Testis (tissue), 5 donors: ENCODE data around the gene VPS33B.

DNA sequence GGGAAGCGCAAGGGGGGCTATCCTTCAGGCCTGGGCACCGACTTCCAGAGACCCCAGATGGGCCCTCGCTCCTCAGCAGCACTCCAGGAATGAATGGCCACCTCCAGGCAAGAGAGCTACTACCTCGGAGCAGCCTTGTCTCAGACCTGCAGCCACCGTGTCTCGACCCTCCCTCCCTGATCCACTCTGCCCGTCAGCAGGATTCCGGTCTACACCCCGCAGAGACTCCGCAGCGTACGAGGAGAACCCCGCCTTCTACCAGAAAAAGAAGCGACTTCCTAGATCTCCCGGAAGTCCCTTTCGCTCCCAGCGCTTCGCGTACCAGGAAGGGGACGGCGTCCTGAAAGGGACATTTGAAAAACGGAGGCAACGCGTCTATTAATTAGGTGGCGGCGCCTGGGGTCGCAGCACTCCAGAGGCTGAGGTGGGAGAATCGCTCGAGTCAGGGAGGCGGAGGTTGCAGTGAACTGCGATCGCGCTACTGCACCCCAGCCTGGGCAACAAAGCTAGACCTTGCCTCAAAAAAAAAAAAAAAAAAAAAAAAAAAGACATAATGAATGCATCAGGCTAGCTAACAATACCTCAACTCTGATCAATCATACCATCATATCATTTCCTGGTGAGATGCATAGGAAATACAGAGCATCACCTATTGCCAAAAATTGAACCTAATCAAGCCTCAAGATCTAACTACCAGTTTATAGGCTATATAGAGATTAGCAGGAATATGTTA lies at the start of gene VPS33B:
Gene VPS33B, minus strand, starts transcription at position 278 of the 733 bp plus-strand sequence.
- PRO-cap, 3 experiments, result peak in 3 of 3 experiments; most common plus-strand start position 381 of the sequence (in 2); most common minus-strand start position 267 of the sequence (in 2)
- RAMPAGE, long total RNA, 2 experiments, result start-site peak on the plus strand in 2 of 2 experiments, centred at positions 328 to 331 of the sequence, 7 to 10 reads per replicate
- RRBS, result 2% methylated on average over 7 of the region's 33 CpGs

GRCh38 chr15:91263979-91264688 lies 164.1 kb downstream of the SV2B start:
- PRO-cap, 3 experiments, result peak in 1 of 3 experiments; most common minus-strand start chr15:91264055 (in 1)
- RAMPAGE, long total RNA, 2 experiments, result no peak in any of the 2 experiments
- RRBS, result no CpG with 5 or more reads among the region's 9 CpGs

DNA sequence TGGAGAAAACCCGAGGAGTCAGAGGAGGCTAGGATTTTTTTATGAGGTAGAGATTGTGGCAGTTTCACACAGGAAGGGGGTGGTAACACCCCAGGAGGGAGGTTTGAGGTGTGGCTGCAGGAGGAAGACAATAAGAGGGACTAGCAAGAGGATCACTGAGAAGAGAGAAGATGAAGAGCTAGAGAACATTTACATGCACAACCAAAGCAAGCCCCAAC lies 322.8 kb downstream of the SV2B start:
- PRO-cap, 3 experiments, result peak in 1 of 3 experiments; most common plus-strand start position 160 of the sequence (in 1)
- RAMPAGE, long total RNA, 2 experiments, result no peak in any of the 2 experiments
- RRBS, result no CpG with 5 or more reads among the region's 1 CpG

GRCh38 chr15:91469903-91470413 lies 369.9 kb downstream of the SV2B start:
- PRO-cap, 3 experiments, result no peak in any of the 3 experiments
- RAMPAGE, long total RNA, 2 experiments, result no peak in any of the 2 experiments
- RRBS, result no CpG with 5 or more reads among the region's 11 CpGs

- PRO-cap, 3 experiments, result no peak in any of the 3 experiments
- RAMPAGE, long total RNA, 2 experiments, result no peak in any of the 2 experiments
- RRBS, result no CpG with 5 or more reads among the region's 11 CpGs
Measured at GRCh38 chr15:91663822-91665008, 189.3 kb upstream of the SLCO3A1 start.

DNA sequence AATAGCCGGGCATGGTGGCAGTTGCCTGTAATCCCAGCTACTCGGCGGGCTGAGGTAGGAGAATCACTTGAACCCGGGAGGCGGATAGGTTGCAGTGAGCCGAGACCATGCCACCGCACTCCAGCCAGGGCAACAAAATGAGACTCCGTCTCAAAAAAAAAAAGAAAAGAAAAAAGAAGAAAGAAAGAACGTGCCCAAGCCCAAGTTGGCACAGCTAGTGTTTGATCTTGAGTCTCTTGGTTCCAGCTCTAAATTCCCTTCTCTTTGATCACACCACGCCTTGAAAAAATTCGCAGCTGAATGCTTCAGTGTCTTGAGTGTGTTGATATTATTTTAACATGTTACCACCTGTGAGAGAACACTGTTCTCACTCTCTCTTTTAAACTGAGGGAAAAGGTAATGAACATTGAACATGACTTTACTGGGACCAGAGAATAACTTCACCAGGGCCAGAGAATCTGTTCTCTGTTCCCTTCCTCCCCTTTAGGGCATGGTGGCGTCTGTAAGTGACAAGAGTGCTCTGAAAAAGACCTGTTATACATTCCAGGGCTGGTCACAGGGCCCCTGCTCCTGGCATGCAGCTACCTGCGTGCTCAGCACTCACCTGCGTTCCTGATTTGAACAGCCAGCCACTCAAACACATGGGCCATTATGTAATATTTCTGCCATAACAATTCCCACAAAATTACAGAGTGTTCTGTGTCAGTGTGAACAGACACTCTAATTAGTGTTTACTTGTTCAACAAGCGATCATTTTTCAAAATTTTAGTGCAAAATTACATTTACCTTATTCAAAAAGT lies 19.1 kb downstream of the SLCO3A1 start:
- PRO-cap, 3 experiments, result no peak in any of the 3 experiments
- RAMPAGE, long total RNA, 2 experiments, result no peak in any of the 2 experiments
- RRBS, result no CpG with 5 or more reads among the region's 15 CpGs

DNA sequence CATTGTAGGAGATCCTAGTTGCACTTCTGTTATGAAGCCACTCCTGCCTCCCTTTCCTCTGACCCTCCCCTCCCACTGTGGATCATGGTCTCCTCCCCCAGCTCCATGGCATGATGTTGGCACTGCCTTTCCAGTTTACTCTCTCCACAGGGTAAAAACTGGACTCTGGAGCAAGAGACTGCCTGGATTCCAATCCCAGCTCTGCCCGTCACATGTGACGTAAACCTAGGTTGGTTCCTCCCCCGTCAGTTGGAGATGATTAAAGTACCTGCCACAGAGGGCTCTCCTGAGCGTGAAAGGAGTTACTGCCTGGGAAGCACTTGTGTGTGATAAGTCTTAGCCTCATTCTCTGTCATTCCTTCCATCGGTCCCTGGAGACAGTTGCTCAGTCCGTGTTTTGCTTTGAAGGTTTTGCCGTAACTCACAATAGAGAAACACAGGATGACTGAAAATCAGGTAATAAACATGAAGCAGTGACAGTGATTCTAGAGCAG lies 21.8 kb downstream of the SLCO3A1 start:
- PRO-cap, 3 experiments, result no peak in any of the 3 experiments
- RAMPAGE, long total RNA, 2 experiments, result no peak in any of the 2 experiments
- RRBS, result no CpG with 5 or more reads among the region's 7 CpGs

- PRO-cap, 3 experiments, result no peak in any of the 3 experiments
- RAMPAGE, long total RNA, 2 experiments, result no peak in any of the 2 experiments
- RRBS, result no CpG with 5 or more reads among the region's 10 CpGs
Measured at GRCh38 chr15:91942557-91942983, 89.1 kb downstream of the SLCO3A1 start.

DNA sequence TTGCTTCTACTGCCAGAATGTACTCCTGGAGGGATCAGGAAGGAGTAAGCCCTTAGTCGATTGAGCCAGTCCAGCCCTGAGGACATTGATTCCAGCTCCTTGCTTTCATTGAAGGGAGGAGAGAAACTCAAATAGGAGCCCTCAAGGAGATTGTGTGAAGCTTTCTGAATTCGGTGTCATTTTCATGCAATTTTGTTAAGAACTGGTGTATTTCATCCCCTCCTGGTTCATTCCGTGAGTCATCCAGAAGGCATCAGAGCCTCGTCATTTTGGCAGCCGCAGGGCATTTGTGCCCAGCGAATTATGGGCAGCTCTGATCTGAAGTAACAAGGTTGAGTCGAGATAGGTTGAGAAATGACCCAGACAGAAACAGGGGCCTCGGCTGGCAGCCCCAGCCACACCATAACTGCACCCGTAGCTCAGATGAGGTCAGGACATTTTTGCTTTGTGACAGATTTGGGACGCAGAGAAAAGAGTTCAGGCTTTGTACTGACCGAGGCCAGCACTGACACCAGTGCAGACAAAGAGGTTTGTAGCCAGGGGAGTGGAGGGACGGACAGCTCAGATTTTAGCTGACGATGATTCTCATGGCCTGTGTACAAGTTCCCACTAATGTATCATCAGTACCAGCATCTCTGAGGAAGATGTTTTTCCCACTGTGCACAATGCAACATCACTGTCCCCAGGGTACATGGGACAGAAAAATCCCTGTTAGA lies 112.5 kb downstream of the SLCO3A1 start:
- PRO-cap, 3 experiments, result no peak in any of the 3 experiments
- RAMPAGE, long total RNA, 2 experiments, result no peak in any of the 2 experiments
- RRBS, result no CpG with 5 or more reads among the region's 13 CpGs

GRCh38 chr15:92016210-92017117 lies 163.0 kb downstream of the SLCO3A1 start:
- PRO-cap, 3 experiments, result no peak in any of the 3 experiments
- RAMPAGE, long total RNA, 2 experiments, result no peak in any of the 2 experiments
- RRBS, result no CpG with 5 or more reads among the region's 6 CpGs

- PRO-cap, 3 experiments, result no peak in any of the 3 experiments
- RAMPAGE, long total RNA, 2 experiments, result no peak in any of the 2 experiments
- RRBS, result no CpG with 5 or more reads among the region's 7 CpGs
Measured at GRCh38 chr15:92637588-92638030, 18.0 kb downstream of the FAM174B start.

DNA sequence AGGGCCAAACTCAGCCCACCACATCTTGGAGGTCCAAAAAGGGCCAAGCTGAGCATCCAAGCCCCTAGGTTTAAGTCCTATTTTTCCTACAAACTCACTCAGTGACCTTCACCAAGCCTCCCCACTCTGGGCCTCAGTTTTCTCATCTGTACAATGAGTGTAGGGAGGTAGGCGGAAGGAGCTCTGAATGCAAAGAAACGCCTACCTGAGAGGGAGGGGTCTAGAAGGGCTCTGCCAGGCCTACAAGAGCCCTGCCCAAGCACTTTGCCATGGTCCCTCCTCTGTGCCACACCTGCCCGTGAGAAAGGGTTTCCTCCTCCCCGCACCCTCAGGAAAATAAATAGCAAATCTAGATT lies 7.1 kb downstream of the FAM174B start:
- PRO-cap, 3 experiments, result no peak in any of the 3 experiments
- RAMPAGE, long total RNA, 2 experiments, result no peak in any of the 2 experiments
- RRBS, result no CpG with 5 or more reads among the region's 4 CpGs

GRCh38 chr15:92795503-92795880 lies 104.6 kb upstream of the CHD2 start:
- PRO-cap, 3 experiments, result no peak in any of the 3 experiments
- RAMPAGE, long total RNA, 2 experiments, result no peak in any of the 2 experiments
- RRBS, result no CpG with 5 or more reads among the region's 6 CpGs

DNA sequence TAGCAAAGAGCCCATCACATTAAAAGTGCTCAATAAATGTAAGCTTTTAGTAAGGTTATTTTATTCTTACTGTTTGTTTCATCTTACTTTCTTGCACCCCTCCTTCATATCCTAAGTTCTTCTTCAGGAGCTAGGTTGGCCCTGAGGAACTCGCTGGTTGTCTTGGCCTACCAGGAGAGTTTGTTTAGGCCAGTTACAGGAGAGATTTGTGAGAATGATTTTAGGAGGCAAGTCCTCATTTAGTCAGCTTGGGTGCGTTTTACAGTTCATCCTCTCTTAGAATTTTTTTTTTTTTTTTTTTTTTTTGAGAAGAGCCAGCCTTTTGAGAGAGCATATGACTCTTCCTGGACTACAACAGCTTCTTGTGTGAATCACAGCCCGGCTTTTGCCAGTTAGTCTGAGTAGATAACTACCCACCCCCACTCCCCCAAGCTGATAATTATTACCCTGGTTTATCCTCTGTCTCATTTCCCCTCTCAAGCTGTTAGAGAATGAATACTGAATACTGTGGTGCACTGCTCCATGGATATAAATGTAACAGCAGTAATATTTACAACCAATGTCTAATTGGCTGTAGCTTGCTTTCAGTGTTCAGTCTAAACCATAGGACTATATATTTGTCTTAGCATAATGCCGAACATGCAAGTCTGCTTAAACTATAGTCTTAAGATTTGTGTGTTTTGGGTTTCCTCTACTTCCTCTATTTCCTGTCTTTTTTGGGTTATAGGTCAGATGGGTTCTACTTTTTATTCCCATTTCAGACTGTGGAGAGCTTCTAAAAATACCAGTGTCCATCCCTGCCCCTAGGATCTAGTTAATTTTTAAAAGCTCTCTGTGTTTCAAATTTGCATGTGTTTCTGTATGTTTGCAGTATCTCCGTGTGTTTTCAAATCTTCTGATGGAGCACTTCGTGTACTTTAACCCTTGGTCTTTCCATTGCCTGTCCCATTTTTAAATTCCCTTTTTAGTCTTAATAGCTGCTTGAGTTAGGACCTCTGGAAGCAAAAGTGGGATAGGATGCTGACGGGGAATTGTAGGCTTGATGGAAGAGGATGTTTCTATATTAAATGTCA lies 7.9 kb downstream of the CHD2 start:
- PRO-cap, 3 experiments, result peak in 3 of 3 experiments; most common plus-strand start position 1,000 of the sequence (in 2); most common minus-strand start position 364 of the sequence (in 2)
- RAMPAGE, long total RNA, 2 experiments, result no peak in any of the 2 experiments
- RRBS, result no CpG with 5 or more reads among the region's 7 CpGs

GRCh38 chr15:92942739-92943042 lies 42.6 kb downstream of the CHD2 start:
- PRO-cap, 3 experiments, result no peak in any of the 3 experiments
- RAMPAGE, long total RNA, 2 experiments, result no peak in any of the 2 experiments
- RRBS, result no CpG with 5 or more reads among the region's 2 CpGs

- PRO-cap, 3 experiments, result no peak in any of the 3 experiments
- RAMPAGE, long total RNA, 2 experiments, result no peak in any of the 2 experiments
- RRBS, result no CpG with 5 or more reads among the region's 4 CpGs
Measured at GRCh38 chr15:92984142-92984521, 84.0 kb downstream of the CHD2 start.

- PRO-cap, 3 experiments, result no peak in any of the 3 experiments
- RAMPAGE, long total RNA, 2 experiments, result no peak in any of the 2 experiments
- RRBS, result no CpG with 5 or more reads among the region's 8 CpGs
Measured at GRCh38 chr15:92996433-92997158, 92.4 kb downstream of the RGMA start.

GRCh38 chr15:93004521-93004989 lies 84.5 kb downstream of the RGMA start:
- PRO-cap, 3 experiments, result no peak in any of the 3 experiments
- RAMPAGE, long total RNA, 2 experiments, result no peak in any of the 2 experiments
- RRBS, result no CpG with 5 or more reads among the region's 8 CpGs

GRCh38 chr15:93019619-93020112 lies 69.3 kb downstream of the RGMA start:
- PRO-cap, 3 experiments, result no peak in any of the 3 experiments
- RAMPAGE, long total RNA, 2 experiments, result no peak in any of the 2 experiments
- RRBS, result no CpG with 5 or more reads among the region's 10 CpGs

DNA sequence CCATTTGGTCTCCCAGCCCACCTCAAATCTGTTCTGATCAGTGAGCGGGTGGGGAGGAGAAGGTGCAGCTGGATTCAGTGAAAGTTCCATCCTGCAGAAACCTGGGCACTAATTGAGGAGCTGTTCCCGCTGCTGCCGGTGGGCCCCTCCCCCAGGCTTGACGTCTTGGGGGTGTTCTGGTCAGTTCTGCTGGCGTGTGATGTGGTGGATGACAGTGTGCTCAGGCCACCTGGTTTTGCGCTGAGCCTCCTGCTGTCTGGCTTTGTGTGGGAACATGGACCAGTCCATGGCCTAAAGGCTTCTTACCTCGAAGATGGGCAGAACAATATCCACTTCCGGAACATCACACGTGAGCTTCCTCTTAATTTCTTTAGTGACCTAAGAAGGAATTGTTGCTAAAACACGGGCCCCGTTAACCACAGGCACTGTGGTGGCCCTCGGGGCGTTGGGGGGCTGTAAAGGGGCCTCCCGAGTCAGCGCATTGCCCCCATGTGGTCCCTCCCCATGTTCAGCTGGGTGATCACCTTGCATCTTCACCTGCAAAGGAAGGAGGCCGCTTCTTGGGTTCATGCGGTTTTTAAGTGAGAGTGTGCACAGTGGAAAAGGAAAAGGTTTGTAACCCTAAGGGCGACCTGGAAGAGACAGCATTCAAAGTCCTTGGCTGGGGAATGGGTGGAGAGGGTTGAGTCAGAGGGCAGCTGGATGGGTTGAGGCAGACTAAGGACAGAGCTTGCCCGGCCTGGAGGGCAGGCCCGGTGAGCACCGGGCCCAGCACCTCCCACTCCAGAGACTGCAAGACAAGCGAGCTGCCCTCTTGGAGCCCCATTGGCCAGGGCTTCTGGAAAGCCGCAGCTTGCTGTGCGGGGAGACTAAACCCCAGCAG lies 59.5 kb downstream of the RGMA start:
- PRO-cap, 3 experiments, result no peak in any of the 3 experiments
- RAMPAGE, long total RNA, 2 experiments, result no peak in any of the 2 experiments
- RRBS, result no CpG with 5 or more reads among the region's 24 CpGs